Tibial nerve (tissue), 3 donors: ENCODE results near the genes PHGDH and HMGCS2.

DNA sequence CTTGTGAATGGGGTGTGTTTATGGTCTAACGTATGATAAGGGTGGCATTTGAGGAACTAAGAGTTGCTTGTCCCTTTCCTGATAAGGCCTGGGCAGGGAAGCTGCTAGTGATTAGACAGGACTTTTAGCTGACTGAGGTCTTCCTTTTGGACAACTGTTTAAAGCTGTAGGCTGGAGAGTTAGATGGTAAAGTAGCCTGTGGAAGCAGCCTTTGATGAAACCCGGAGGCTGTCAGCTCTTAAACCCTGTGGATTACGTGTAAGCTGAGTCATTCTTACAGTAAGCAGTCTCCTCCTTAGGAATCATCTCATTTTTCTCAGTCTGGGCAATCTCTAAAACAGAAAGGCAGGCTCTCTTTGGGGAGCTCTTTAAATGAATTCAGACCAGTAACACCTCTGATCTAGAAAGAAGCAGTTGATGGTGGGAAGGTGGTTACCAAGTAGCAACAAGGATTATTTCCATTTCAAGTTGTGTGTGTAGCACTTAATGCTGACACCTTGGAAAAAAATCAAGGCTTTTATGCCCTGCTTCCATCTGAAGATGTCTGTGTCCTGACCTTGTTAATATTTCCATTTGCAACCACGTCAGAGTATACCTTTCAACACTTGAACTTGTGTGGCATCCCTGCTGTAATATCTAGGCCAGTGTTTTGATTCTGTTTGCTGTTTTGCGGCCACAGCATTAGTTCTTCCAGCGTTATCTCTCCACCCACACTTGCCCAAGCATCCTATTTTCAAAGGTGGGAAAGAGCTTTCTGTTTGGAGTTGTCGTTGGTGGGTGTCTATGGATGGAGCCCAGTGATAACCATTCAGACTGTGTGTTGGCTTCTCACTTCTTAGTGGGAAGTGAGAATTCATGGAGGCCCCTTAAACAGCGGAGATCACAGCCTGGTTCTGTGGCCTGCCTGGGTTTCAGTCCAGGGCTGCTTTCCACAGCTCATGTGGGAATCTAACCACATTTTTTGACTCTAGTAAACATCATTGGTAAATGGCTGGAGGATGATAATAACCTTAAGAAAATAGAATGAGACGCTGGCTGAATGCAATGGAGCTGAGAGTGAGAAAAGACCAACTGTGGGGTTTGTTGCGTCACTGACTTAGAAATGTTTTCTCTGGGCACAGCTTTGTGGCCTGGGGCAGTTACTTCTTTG, 7.3 kb downstream of the TENT5C start:
- PRO-cap = no peak
- RAMPAGE, long total RNA, 3 experiments = no peak in any of the 3 experiments

DNA sequence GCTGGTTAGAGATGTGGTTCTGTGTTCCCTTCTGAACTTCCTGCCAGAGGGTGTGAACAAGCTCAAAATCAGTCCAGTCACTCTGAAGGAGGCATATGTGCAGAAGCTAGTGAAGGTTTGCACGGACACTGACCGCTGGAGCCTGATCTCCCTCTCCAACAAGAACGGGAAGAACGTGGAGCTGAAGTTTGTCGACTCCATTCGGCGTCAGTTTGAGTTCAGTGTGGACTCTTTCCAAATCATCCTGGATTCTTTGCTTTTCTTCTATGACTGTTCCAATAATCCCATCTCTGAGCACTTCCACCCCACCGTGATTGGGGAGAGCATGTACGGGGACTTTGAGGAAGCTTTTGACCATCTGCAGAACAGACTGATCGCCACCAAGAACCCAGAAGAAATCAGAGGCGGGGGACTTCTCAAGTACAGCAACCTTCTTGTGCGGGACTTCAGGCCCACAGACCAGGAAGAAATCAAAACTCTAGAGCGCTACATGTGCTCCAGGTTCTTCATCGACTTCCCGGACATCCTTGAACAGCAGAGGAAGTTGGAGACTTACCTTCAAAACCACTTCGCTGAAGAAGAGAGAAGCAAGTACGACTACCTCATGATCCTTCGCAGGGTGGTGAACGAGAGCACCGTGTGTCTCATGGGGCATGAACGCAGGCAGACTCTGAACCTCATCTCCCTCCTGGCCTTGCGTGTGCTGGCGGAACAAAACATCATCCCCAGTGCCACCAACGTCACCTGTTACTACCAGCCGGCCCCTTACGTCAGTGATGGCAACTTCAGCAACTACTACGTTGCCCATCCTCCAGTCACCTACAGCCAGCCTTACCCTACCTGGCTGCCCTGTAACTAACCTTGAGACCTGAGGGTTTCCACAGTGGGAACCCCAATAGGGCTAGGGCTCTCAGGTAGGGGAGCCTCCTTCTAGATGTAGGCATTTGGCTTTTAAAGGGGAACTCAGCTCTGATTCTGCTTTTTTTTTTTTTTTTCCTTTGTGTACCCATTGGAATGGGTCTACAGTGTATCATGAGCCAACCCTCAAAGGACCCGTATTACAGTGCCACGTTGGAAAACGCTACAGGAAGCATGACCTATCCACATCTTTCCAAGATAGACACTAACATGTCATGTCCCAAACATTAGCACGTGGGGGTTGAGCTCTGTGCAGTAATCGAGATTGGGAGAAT, 17.7 kb downstream of the TENT5C start:
- PRO-cap = no peak
- RAMPAGE, long total RNA, 3 experiments = no peak in any of the 3 experiments

- PRO-cap = no peak
- RAMPAGE, long total RNA, 3 experiments = no peak in any of the 3 experiments
These were observed 53.0 kb downstream of the TENT5C start for GRCh38 chr1:117658760-117659342.

DNA sequence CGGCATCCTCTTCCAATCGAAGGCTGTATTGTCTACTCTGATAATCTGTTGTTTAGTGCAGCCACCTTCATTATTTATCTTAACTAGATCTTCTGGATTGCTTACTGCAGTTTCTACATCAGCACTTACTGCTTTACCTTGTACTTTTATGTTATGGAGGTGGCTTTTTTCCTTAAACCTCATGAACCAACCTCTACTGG, 129.3 kb downstream of the GDAP2 start:
- PRO-cap = no peak
- RAMPAGE, long total RNA, 3 experiments = no peak in any of the 3 experiments

DNA sequence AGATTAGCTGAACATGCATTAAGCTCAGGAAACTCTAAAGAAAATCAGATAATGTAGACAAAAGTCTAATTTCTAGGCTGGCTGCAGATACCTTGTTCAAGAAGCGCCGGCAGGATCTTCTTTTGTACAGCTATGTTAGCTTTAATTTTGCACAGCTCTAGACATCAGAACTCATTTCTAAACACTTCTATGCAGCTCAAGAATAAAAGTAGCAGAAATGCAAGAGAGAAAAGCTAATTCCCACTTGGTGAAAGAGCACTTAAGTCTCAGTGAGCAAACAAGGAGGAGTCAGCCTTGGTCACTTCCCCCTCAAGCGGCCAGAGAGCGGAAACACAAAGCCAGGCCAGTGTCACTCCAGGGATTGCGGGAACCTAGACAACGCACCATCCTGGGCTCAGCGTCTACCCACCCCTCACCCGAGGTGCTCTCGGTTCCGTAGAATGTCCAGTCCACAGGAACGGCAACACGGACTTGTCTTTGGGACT, 734 bp downstream of the GDAP2 start:
- PRO-cap = unidirectional peak, plus-strand start at position 357 of the sequence
- RAMPAGE, long total RNA, 3 experiments = no peak in any of the 3 experiments

- PRO-cap = no peak
- RAMPAGE, long total RNA, 3 experiments = no peak in any of the 3 experiments
These were observed 106.7 kb upstream of the SPAG17 start for GRCh38 chr1:118291610-118292227.

DNA sequence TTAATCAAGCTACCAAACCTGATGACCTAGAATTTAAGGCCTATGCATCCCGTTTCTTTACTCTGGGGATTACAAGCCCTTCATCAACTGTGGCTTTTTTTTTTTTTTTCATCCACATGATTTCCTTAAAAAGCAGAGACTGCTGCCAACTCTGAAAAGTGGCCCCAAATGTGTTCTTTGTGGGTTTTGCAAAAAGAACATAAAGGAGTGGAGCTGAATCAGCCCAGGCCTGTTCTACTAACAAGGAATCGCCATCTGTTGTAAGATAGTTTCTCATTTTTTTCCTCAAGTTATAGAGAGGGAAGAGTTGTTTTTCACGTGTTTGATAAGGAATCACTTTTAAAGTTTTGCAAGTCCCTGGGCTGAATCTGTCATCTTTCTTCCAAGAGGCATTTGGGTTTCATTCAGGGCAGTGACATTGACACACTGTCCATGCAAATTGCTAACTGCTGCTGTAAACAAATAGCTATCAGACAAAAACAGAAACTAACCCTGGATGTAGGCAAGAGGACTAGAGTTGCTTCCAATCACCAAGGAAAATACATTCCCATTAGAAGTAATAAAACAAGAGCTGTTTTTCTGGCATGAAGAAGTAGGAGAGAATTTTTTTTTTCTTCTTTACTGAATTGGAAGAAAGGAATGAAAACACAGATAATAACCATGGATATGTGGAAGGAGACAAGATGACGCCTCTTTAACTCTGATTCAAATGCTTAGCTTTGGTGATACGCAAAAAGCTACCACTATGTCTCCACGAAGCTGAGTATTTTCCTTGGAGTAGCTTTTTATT, 58.7 kb upstream of the TBX15 start:
- PRO-cap = no peak
- RAMPAGE, long total RNA, 3 experiments = no peak in any of the 3 experiments

DNA sequence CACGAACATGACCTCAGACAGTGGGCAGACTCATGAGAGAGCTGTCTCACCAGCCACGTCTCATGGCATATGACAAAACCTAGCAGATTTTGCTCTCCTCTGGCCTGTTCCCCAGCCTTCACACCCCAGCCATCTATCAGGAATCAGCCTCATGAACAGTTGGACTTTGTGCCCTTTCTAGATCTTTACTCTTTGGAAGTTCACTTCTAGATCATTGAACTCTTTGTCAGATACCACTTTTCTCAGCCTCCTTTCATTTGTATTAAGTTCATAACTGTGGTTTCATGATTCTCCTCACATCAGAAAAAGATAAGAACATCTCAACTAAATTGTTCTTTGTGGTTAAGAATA, 14.2 kb upstream of the HSD3B1 start:
- PRO-cap = no peak
- RAMPAGE, long total RNA, 3 experiments = no peak in any of the 3 experiments

DNA sequence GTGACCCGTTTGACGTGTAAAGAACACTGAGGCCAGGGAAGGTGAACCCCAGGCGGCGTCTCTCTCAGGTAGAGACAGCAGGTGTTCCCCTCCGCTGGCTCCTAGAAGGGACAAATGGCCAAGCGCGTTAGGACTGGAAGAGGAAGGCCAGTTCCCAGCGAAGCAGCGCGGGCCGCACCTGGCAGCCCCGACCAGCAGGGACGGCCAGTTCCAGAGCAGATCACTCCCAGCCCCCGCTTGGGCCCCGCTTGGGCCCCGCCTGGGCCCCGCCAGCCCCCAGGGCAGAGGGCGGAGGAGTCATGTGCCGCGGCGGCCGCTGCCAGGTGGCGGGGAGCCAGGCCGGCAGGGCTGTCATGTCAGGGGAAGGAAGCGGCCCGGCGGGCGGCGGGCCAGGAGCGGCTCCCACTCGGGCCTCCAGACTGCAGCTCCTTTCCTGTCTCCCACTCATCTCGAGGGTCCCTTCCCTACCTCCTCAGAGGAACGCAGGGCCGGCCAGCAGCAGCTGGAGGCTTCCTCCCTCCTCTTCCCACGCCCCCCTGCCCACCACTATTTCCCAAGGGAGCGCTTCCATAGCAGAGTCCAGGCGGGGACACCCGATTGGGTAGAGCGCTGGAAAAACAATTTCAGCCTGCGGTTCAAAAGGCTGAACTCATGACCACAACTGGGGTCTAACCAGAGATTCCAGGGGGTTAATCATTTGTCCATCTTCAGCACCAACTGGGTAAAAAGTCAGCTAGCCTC, 16.5 kb downstream of the ZNF697 start:
- PRO-cap = unidirectional peak, minus-strand start at position 192 of the sequence
- RAMPAGE, long total RNA, 3 experiments = no peak in any of the 3 experiments

GRCh38 chr1:119711606-119712182, at the start of gene PHGDH:
Gene PHGDH (plus strand): TSS chr1:119711934.
- PRO-cap = unidirectional peak, plus-strand start at chr1:119711884
- RAMPAGE, long total RNA, 3 experiments = start-site peak on the plus strand in 3 of 3 experiments, at chr1:119711861-119712088 at its widest, 31 to 116 reads per replicate

DNA sequence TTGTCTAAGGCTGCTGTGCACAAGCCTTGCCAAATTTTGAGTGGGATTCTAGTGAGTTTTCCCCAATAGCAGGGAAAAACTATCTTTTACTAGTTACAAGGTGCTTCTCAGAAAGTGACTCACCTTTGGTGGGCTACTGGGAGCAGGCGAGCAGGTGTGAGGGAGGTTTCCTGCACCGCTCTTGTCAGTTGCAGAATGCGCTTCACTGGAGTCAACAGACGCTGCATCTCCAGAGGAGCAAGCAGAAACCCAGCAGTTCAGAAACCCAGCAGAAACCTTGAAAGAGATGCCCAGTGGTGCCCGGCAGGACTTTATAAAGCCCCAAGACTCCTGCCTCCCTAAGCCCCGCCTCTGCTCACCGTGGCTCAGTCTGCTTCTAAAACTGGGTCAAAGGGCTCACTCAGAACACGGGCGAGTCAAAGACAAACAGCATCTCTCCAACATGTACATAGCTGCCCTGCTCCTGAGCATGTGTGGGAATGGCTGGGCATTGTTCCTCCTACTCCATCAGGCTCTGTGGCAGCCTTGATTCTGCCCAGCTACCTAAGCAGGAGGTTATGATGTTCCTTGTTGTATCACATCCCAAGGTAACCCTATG, at the start of gene HMGCS2:
Gene HMGCS2, minus strand, starts transcription at position 288 of the 598 bp plus-strand sequence.
- PRO-cap = no peak
- RAMPAGE, long total RNA, 3 experiments = no peak in any of the 3 experiments

GRCh38 chr1:119878938-119879278, 17.4 kb downstream of the ADAM30 start:
- PRO-cap = no peak
- RAMPAGE, long total RNA, 3 experiments = no peak in any of the 3 experiments

DNA sequence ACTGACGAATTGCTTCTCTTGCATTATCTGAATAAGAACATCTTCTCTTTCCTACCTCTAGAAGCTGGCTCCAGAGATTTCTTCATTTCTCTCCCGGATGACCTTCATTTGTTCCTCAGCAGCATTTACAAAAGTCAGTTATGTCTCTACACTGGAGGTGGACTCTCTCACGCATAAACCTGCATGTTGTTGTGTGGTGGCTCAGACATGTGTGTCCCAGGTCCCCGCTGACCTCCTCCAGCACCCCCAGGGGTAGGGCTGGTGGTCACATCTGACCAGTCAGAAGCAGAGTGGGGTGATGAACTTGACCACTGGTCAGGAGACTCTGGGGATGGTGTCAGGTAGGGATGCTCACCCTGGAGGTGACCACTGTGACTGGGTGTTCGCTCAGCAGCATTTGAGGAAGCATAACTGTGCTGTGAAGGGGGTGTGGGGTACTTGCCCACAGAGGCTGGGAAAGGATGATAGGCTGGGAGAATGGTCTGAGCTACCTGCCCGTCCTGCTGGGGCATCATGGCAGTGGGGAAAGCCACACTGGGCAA, 18.9 kb upstream of the ADAM30 start:
- PRO-cap = no peak
- RAMPAGE, long total RNA, 3 experiments = no peak in any of the 3 experiments

- PRO-cap = no peak
- RAMPAGE, long total RNA, 3 experiments = no peak in any of the 3 experiments
These were observed 27.3 kb upstream of the ADAM30 start for GRCh38 chr1:119923466-119924241.

- PRO-cap = no peak
- RAMPAGE, long total RNA, 3 experiments = no peak in any of the 3 experiments
These were observed 101.2 kb upstream of the SEC22B start for GRCh38 chr1:120277576-120277945.

GRCh38 chr1:120557497-120558167, 142.8 kb downstream of the NBPF8 start:
- PRO-cap = no peak
- RAMPAGE, long total RNA, 3 experiments = no peak in any of the 3 experiments

DNA sequence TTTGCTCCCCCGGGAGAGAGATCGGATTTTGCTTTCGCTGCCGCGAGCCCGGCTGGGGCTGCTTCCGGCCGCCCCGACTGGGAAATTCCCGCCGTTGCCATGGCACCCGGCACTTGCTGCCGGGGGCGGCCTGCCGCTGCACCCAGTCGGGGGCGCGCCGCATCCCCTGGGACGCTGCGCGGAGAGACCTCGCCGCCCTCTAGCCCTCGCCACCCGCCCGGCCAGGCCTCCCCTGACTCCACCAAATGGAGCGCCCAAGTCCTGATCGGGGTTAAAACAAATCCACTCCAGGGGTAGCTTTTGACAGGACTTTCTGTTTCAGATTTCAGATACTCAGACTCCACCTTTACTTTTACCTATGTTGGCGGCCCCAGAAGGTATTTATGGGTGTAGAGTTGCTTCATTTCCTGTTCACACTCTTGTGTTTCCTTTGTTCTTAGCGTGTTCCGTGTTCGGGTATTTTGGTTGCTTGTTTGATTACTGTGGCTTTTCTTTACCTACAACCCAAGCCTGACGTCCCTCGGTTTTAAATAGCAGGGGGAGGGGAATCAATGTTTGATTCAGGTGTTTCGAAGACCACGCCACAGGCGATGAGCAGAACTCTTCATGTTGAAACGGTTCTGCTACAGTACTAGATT, 24.6 kb downstream of the PPIAL4A start:
- PRO-cap = no peak
- RAMPAGE, long total RNA, 3 experiments = no peak in any of the 3 experiments

DNA sequence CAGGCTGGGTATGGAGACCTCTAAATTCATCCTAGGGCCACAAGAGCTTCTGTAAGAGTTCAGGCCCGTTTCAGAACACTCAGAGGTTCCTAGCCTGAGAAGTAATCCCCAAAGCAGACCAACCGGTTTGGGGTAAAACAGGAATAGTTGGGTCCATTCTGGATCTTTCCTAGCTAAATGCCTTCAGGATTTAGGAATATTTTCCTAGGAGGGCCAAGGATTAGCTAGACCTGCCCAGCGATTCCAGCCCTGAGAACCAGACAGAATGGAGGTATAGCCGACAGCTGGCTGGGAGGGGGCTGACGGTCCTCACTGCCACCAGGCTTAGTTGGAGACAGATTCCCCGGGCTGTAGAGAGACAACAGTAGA, 85.8 kb downstream of the FAM72B start:
- PRO-cap = no peak
- RAMPAGE, long total RNA, 3 experiments = no peak in any of the 3 experiments

DNA sequence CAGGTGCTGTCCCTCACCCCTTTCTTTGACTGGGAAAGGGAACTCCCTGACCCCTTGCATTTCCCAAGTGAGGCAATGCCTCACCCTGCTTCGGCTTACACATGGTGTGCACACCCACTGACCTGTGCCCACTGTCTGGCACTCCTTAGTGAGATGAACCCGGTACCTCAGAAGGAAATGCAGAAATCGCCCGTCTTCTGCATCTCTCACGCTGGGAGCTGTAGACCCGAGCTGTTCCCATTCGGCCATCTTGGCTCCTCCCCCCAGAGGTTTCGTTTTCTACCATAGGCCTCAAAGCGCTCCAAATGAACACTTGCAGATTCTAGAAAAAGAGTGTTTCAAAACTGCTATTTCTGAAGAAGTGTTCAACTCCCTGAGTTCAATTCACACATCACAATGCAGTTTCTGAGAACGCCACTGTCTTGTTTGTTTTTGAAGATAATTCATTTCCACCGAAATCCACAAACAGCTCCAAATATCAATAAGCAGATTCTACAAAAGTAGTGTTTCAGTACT, 3782.9 kb downstream of the SRGAP2C start:
- PRO-cap = no peak
- RAMPAGE, long total RNA, 3 experiments = no peak in any of the 3 experiments

- PRO-cap = bidirectional peak, plus-strand start at chr1:144412269, minus-strand start at chr1:144412199; unidirectional peak, plus-strand start at chr1:144412576
- RAMPAGE, long total RNA, 3 experiments = no peak in any of the 3 experiments
These were observed 38.9 kb upstream of the PPIAL4E start for GRCh38 chr1:144412046-144413004.